Left lobe of liver (tissue), 1 donor: ENCODE measurements around the genes ABHD10, GCSAM, CD200R1L, NEPRO and SIDT1.

DNA sequence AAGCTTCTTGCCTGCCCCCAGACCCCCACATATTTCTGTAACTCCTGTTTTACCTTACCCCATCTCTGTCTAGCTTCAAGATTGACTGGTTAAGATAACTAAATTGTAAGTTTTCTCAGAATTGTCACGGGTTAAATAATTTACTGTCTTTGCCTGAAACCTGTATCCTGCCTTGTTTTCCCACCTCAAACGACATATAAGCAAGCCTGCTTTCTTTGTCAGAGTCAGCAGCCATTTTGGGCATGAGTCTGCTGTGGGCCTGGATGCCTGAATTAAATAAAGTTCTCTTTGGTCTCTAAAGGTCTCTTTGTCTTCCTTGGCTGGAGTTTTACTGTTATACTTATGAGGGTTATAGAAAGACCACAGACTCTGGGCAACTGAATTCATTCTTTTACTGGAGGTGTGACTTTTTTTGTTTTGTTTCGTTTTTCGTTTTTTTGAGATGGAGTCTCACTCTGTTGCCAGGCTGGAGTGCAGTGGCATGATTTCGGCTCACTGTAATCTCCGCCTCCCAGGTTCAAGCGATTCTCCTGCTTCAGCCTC is 1.8 kb downstream of the CD96 start:
- PRO-cap = no peak

GRCh38 chr3:111594027-111594798 is 933 bp downstream of the ZBED2 start:
- PRO-cap = no peak

DNA sequence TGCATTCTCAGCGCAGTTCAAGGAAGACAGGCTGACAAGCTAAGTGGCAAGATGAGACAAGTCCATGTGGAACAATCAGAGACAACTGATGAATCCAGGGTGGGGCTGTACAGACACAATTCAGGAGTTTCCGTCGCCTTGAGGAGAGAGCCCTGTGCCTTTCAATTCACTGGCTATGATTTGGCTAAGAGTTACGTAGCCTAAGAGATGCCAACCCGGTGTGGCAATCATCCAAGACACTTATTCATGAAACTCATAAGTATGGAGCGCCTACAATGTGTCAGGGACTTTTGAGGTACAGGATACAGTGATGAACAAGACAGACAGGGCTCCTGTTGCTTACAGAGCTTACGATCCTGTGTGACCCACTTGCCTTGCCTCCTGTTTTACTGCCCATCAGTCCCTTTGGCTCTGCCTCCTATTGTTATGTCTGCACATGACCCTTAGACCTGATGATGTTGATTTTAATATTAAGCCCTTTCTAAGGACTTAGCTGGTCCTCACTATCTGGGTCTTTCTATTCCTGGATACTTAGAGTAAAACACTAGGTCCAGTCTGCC is 15.6 kb upstream of the ZBED2 start:
- PRO-cap = no peak

DNA sequence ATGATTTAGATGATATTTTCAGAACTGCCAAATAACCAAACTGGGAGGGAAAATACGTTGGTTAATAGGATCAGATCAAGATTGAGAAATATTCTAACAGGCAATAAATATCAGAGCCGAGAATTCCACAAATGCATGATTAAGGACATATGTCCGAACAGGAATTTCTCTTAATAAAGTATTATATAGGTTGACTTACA is 75.1 kb upstream of the PHLDB2 start:
- PRO-cap = no peak

DNA sequence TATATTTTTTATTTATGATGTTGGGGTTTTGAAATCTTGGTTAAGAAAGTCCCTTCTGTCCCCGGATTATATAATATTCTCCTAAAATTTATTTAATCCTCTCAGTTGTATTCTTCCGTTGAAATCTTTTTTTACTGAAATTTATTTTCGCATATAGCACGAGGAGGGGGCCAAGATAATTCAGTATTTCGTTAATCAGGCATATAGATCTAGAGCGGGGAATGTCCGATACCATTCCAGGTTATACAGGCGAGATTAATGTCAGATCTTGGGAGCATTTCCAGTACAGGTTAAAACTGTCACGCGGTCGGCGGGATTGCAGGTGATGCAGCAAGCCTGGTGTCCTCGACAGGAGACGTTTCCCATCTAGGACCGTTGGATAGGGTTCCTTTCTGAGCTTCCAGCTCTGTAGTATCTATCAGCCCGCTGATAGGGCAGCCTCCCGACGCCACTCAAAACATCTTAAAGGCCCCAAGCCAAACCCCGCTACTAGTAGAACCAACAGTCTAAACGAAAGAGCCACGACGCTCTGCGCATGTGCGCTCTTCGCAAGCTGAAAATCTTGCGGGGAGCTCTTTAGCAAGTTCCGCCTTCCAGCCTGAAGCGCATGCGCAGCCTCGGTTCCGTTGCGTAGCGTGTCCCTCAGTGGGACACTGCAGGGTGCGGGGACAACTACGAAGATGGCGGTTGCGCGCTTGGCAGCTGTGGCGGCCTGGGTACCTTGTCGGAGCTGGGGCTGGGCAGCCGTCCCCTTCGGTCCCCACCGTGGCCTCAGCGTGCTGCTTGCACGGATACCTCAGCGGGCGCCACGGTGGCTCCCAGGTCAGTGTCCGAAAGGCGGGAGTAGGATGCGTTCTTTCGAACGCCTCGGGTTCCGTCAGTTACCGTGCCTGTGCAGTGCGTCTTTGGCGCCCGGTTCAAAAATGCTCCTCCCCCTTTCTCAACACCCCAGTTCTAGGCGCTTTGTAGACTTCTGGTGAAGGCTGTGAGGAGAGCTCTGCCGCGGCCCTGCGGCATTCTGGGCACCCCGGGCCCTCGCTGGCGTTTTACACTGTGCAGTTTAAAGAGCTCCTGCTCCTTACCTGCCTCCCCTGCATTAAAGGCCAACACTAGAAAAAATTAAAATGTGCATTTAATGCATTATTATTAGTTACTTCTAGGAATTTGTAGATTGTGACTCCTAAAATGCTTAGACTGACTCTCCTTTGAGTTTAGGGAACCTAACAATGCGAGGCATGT is at the start of gene ABHD10:
TSS of gene ABHD10 (plus strand) at position 645 of the 1,239 bp plus-strand sequence.
- PRO-cap = bidirectional peak, plus-strand start at position 653 of the sequence, minus-strand start at position 464 of the sequence

DNA sequence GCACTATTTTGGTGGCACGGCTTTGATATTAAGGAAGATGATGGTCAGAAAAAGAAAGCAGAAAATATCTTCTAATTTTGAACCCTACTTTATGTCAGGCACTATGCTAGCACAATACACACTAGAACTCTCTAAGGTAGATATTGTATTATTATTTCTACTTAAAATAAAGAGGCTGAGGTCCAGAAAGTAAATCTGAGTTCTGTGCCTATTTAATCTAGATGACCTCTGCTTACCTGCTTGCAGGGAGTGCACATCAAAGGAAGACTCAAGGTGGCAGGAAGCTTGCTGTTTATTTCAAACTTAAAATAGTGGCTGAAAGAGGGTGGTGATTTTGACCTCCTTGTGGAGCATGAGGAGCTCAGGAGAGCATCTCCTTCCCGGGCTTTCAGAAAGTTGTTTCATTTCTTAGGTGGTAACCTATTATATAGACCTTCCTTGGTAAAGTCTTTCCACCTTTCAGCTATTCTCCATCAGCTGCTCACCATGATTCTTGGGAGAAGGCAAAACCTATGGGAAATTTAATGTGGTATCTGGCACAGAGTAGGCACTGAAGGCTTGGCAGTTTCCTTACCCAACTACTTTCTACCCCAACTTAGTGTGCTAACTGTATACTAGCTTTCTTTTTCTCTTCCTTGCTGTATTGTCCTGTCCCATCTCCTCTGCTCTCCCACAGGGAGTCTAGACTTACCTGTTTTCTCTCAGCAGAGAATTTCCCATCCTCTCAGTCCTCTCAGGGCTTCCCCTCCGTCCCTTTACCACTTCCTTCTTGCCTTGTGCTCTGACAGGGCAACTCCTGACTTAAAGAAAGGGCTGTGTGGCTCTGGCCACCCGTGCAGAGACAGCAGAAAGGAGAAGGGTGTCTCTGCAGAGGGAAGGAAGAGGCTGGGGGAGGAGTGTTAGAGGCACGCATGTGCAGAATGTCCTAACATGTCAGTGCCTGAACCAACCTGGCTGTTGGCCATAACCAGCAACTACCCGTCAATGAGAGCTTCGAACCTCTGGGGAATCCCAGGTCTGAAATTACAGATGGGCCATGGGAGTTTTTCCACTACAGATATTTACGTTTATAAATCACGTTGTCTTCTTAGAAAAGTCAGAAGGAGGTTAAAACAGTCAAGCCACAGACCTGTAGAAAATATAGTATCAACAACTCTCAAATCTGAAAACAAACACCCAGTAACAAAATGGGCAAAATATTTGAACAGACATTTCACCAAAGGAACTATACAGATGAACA is at the start of gene GCSAM:
TSS of gene GCSAM (minus strand) at position 848 of the 1,240 bp plus-strand sequence.
- PRO-cap = no peak

- PRO-cap = no peak
Observed at GRCh38 chr3:112136688-112137446, 3.8 kb upstream of the GCSAM start.

- PRO-cap = no peak
Observed at GRCh38 chr3:112224602-112225008, 69.4 kb downstream of the SLC9C1 start.

DNA sequence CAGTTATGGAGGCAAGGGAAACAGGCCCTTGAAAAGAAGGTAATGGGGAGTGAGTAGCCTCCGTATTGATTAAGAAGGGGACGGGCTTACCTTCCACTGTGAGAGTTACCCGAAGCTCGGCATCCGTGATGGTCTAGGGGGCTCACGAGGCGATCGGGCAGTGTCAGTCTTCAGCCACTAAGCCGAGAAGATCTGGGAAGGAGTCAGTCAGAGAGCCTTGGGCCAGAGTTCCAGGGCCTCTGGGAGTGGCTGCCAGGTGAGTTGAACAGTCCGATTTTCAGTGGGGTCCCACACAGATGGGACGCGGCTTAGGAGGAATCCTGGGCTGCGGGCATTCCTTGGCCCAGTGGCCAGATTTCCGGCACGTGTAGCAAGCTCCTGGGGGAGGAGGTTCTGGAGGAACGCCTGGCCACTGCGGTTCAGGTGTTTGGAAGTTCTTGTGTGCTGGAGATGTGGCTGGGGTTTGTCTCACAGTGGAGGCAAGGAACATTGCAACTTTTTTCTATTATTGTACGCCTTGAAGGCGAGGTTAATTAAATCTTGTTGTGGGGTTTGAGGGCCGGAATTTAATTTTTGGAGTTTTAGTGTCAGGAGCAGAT is 78.5 kb downstream of the BTLA start:
- PRO-cap = no peak

GRCh38 chr3:112421333-112422044 is 77.8 kb downstream of the BTLA start:
- PRO-cap = no peak

GRCh38 chr3:112422526-112423293 is 76.6 kb downstream of the BTLA start:
- PRO-cap = no peak

DNA sequence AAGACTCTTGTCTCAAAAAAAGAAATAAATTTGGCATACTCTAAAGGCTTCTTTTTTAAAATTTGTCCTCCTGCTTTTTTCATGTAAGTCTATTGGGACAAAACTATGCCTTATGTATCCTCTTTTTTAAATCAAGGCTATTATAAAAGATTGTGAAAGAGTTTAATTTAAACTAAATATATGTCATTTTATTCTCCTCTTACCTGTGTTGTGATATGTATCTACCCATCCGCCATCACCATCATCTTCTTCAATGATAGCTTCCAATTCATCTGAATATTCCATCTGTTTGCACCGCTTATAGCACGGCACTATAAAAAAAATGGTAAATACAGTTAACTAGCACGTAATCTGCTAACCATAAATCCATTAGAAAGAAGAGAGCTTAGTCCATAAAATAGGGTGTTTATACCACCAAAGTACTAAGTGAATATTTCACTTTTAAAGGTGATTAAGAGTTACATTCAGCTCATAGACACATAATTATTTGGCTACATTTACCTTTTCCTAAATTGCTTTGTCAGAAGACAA is 13.4 kb downstream of the ATG3 start:
- PRO-cap = no peak

DNA sequence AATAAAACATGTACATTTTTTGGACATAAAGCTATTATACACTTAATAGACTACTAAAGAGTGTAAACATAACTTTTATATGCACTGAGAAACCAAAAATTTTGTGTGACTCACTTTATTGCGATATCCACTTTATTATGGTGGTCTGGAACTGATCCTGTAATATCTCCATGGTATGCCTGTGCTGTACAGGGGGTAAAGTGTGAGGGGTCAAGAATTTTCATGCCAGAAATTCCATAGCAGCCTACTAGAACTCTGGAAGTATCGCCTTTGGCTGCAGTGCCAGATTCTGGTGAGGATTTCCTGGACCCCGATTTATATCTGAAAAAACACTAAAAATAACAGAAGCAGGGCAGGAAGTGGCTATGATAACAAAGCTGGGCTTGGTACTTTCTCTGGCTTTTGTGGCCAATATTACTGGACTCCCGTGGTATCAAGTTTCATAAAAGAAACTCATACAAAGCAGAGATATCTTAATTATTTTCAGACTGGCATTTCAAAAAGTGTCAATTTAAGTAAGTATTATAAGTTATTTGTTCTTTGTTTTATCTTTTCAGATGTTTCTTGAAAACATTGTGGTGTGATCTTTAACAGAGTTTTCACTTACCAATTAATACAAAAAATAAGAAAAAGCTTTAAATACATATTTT is 36.4 kb downstream of the CCDC80 start:
- PRO-cap = no peak

- PRO-cap = no peak
Observed at GRCh38 chr3:112612135-112612716, 28.7 kb downstream of the CCDC80 start.

DNA sequence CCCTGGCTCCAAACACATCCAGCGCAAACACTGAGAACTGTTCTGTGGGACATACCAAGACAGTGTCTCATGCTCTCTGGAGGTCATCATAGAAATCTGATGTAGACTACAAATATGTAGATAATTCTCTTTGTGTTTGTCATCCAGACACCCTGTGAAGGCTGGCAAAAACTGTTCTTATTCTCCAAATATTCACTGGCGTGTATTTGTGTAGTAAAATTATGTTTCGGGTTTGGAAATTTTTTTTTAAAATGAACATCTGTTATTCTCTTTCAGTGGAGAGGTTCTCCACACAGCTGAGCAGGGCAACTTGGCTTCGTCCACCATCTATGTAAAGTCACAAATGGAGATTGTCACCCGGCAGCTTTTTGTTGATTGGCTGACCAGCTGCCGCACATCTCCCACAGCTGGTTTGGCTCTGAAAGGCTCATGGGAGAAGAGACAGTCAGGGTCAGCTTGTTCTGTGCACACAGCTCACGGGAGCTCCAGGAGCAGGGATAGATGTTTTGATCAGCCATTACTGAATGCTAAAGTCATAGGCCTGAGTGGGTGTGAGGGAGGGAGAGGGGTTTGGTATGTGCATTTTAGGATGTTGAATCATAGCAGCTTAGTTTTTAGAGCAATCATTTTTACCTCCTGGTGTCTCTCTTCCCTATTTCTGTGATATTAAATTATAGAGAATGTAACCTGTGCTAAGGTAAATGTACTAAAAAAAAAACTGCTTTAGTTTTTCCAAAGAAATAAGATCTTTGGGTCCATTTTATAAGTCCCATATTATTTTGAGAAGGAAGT is 12.9 kb upstream of the CCDC80 start:
- PRO-cap = no peak

- PRO-cap = no peak
Observed at GRCh38 chr3:112846810-112847211, at the start of gene CD200R1L. CD200R1L (minus strand) TSS chr3:112846864.

- PRO-cap = no peak
Observed at GRCh38 chr3:112939760-112939962, 35.2 kb downstream of the CD200R1 start.

GRCh38 chr3:113018853-113020040 is at the start of gene NEPRO:
NEPRO (minus strand) TSS chr3:113019671.
- PRO-cap = bidirectional peak, plus-strand start at chr3:113019796, minus-strand start at chr3:113019708

- PRO-cap = no peak
Observed at GRCh38 chr3:113193776-113194180, 17.6 kb upstream of the BOC start.

- PRO-cap = no peak
Observed at GRCh38 chr3:113531892-113532664, at the start of gene SIDT1. SIDT1 (plus strand) TSS chr3:113532555.